ENCODE data around the genes ST6GAL2 and SLC5A7.

- PRO-cap = bidirectional peak, plus-strand start at chr2:105745414, minus-strand start at chr2:105745341; bidirectional peak, plus-strand start at chr2:105745699, minus-strand start at chr2:105745649
Observed at GRCh38 chr2:105745200-105745966, 671 bp downstream of the NCK2 start.

- PRO-cap = no peak
Observed at GRCh38 chr2:105776924-105777533, 32.3 kb downstream of the NCK2 start.

DNA sequence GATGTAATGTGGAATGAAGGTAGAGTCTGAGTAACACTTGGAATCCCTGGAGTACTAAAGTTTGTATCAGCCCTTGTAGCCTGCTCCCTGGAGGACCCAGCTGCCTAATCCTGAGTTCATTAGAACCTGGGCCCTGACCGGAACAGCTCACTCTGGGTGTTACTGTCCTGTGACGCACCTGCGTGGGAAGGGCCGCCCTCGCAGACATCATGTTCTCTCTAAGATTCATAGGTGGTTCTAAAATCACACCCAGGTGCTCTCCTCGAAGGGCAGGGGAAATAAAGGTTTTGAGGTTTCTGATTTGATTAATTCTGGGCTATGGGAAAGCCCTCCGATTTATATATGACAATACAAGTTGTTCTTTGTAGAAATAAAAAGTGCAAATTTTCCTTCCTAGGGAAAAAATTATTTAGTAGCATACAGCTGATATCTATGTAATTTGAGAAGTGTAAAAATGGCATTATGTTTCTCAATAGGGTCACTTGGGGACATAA, 62.4 kb downstream of the NCK2 start:
- PRO-cap = no peak

- PRO-cap = no peak
Observed at GRCh38 chr2:106094516-106095020, 29.1 kb downstream of the ECRG4 start.

GRCh38 chr2:106208278-106208843, 14.3 kb upstream of the UXS1 start:
- PRO-cap = no peak

DNA sequence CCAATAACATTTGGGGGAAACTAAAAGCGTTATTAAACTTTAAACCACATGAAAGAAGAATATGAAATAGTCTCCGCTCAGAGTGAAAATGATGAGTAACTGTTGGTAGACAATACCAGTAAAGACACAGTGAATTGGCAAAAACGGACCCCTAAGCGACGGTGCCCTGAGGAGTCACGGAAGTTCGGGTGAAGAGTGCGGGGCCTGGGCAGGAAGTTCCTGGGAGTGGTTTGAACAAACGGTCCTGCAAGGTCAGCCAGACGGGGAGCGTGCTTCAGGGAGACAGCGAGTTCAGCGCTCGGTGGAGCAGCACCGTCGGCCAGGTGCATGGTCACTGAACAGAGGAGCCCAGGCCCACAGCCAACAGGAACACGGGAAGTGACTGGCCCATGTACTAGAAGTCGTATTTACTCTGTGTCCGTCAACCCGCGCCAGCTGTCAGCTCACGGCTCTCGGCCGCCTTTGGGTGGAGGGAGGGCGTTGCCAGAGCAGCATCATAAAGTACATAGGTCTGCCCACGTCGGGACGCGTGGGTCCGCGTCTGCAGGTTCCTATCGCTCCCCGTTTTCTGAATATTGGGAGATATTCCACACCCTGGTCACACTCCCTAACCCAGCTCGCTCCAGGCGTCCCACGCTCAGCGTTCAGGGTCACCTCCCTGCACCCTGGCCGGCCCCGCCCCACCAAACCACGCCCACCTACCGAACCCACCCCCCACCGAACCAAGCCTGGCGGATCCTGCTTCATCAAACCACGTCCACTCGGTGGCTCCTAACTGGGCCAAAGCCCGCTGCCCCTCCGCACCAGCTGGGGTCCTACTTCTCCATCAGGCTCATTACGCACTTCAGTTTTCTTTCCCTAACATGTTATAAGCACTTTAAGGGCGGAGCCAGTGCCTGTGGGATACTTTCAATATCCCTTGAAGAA, 75.7 kb upstream of the UXS1 start:
- PRO-cap = bidirectional peak, plus-strand start at position 512 of the sequence, minus-strand start at position 380 of the sequence

GRCh38 chr2:106885766-106886298, at the start of gene ST6GAL2:
TSS of gene ST6GAL2 (minus strand) at chr2:106886167.
- PRO-cap = bidirectional peak, plus-strand start at chr2:106886154, minus-strand start at chr2:106886167

DNA sequence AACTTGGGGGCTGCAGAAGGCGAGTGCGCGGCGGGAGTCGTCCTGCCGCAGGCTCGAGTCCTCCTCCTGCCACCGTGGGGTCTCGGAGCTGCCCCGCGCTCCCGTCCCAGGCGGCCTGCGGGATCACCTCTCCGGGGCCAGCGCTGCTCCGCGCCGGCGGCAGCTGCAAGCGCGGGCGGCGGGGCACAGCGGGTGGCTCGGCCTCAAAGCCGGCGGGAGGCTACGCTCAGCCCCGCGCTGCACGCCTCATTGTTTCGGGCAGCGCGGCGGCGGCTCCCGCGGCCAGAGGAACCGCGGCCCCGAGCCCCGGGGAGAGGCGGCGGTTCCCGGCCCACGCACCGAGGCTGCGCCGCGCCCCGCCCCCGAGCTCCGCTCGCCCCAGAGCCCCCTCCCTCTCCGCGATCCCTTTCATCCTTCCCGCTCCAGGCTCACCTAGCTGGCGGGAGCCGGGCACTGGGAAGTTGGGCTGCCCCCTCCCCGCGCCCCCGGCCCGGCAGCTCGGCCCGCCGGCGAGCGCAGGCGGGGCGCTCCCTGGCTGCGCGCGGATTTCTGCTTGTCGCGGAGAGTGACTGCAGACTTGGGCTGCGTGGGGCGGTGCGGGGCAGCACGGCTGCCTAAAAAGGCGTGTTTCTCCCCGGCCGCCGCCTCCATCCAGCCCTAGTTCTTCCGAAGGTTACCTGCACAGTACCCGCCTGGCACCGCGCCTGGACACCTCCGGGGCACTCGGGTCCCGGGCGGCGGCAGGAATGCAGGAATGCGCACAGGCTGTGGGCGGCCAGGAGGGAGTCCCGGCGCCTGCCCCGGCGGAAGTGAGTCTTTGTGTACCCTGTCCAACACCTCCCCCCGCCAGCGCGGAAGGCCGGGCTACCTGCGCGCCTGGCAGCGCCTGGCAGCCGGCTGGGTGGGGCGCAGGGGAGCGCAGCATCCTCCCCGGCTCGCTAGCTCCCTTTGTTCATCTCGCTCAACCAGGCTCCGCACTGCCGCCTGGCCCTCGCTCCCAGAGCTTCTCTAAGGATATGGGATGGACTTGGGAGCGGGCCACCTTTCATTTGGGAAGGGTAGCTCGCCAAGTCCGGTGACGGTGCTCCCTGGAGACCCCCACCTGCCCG, 686 bp upstream of the ST6GAL2 start:
- PRO-cap = unidirectional peak, plus-strand start at position 249 of the sequence; bidirectional peak, plus-strand start at position 892 of the sequence, minus-strand start at position 811 of the sequence

- PRO-cap = no peak
Observed at GRCh38 chr2:107137919-107138118, 251.9 kb upstream of the ST6GAL2 start.

- PRO-cap = no peak
Observed at GRCh38 chr2:107385359-107385724, 441.4 kb upstream of the RGPD4 start.

DNA sequence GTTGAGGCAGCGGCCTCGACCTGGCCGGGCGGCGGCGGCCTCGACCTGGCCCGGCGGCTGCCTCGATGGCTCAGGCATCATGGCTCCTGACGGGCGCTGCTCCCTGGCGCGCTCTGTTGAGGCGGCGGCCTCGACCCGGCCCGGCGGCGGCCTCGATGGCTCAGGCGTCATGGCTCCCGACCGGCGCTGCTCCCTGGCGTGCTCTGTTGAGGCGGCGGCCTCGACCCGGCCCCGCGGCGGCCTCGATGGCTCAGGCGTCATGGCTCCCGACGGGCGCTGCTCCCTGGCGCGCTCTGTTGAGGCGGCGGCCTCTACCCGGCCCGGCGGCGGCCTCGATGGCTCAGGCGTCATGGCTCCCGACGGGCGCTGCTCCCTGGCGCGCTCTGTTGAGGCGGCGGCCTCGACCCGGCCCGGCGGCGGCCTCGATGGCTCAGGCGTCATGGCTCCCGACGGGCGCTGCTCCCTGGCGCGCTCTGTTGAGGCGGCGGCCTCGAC, 2.0 kb downstream of the RGPD4 start:
- PRO-cap = unidirectional peak, minus-strand start at position 190 of the sequence; unidirectional peak, minus-strand start at position 233 of the sequence

DNA sequence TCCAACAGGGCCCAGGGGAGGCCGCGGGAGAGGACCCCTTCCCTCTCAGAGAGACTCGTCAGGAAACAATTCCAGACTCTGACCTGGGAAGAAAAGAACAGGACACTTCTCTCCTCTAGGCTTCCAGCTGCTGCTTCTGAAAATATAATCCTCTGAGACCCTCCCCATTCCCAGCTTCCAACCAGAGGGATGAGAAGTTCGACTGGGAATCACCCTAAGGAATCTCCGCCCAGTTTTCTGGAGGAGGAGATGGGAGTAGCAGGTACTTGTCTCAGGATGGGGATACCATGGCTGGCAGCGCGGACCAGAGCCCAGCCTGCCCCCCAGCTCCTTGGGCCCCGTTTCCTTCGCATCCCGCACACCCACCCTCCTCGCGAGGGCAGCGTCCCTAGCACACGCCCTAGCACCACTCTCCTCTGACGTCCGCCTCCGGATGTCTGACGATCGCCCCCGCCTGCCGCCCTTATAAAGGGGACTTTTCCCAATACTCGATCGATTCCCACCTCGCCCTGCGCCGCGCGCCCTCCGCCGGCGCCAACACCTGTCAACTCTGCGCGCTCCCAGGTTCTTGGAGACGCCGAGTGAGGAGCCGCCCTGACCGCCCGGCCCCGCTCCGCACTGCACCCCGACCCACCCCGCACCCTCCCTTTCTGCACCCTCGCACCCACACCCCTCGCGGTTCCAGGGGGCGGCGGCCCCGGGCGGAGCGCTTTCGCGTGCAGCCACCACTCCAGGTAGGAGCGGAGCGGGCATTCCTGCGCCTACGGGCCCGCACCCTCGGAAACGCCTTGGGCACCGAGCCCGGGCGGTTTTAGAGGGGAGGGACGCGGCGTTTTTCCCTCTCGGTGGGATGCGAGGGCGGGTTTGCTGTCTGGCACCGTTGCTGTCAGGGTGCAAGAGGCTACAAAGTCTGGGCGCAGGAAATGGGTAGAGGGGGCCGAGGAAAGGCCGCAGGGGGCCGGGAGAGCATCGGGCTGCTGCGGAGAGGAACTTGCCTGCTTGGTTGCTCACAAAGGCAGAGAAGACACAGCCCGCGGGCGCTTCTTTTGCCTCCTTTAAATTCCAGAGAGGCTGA, at the start of gene SLC5A7:
TSS of gene SLC5A7 (plus strand) at position 495 of the 1,075 bp plus-strand sequence.
- PRO-cap = bidirectional peak, plus-strand start at position 495 of the sequence, minus-strand start at position 439 of the sequence; bidirectional peak, plus-strand start at position 676 of the sequence, minus-strand start at position 620 of the sequence

- PRO-cap = no peak
Observed at GRCh38 chr2:108215706-108216195, 24.0 kb upstream of the SULT1C3 start.

- PRO-cap = no peak
Observed at GRCh38 chr2:108475333-108476025, 26.5 kb downstream of the GCC2 start.

DNA sequence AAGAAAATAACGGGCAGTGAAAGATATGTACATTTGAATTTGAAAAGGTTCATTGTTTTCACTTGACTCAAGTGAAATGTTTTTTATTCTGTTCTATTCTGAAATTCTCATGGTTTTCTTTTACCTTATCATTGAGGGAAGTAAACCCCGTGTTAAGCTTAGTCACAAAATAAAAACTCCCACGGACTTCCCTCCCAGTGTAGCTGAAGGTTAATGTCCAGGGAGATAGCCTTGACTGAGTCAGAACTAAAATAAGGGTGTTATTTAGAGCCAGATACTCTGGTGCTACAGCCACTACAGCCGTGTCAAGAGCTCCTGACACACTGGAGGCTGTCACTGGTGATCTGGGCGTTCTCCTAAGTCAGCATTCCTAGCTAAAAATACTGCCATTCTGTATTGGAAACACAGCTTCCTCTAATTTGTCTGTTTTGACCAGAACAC, 82.0 kb upstream of the RANBP2 start:
- PRO-cap = bidirectional peak, plus-strand start at position 294 of the sequence, minus-strand start at position 236 of the sequence

DNA sequence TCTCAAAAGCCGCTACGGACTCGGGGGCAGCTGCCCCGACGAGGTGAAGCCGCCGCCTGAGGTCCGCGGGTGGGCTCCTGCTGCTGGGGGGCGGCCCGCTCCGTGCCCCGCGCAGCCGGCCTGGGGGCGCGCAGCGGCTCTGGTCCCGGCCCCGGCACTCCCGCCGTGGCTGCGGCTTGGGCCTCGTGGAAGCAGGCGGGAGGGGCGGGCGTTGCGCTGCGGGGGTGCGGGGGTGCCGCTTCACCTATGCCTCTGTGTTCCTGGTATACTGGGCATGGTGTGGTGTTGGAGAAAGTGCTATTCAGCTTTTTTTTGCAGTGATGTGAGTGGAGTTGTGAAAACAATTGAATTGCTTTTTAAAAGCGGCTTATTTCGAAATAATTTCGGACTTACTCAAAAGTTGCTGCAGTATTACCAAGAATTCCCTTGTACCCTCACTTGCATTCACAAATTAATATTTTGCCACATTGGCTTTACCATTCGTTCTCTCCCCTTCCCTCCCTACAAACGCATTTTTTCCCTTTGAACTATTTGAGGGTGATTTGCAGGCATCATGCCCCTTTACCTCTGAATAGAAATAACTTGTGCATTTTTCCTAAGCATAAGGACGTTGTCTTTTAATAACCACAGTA, 418 bp downstream of the CCDC138 start:
- PRO-cap = bidirectional peak, plus-strand start at position 168 of the sequence, minus-strand start at position 159 of the sequence

- PRO-cap = bidirectional peak, plus-strand start at chr2:108970654, minus-strand start at chr2:108970590
Observed at GRCh38 chr2:108970398-108970804, 18.6 kb downstream of the EDAR start.

DNA sequence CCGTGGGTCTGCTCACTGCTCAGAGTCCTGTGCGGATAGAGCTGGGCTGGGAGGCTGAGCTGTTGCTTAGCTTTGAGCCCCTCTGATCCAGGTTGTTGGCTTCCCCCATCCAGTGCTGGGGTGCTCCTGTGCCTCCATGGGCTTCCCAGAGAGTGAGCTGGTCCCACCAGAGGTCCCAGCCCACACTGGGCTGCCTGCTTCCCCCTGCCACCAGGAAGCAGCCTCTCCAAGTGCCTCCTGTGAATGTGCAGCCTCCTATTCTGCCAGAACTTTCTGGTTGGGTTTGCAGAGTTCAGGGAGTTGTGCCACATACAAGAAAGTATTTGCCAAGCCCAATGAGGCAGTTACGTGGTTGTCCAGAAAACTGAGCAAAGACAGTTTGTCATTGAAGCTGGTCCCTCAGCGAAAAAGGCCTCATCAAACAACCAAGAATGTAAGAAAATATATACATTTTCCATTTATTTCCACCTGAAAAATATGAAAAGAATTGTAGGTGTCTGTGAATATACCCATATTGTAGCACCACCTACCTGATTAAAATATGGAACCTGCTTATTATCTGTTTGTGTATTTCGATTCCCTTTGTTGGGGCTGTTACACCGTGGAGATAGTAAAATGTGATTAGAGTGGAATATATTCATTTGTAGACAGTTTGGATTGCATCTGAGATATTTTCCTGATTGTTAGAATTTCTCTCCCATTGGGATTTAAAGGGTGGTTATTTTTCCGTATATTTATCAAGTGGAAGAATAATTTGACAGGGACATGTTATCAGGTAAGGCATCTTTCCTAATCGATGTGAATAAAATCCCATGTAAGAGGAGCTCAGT, 55.7 kb downstream of the SH3RF3 start:
- PRO-cap = no peak

DNA sequence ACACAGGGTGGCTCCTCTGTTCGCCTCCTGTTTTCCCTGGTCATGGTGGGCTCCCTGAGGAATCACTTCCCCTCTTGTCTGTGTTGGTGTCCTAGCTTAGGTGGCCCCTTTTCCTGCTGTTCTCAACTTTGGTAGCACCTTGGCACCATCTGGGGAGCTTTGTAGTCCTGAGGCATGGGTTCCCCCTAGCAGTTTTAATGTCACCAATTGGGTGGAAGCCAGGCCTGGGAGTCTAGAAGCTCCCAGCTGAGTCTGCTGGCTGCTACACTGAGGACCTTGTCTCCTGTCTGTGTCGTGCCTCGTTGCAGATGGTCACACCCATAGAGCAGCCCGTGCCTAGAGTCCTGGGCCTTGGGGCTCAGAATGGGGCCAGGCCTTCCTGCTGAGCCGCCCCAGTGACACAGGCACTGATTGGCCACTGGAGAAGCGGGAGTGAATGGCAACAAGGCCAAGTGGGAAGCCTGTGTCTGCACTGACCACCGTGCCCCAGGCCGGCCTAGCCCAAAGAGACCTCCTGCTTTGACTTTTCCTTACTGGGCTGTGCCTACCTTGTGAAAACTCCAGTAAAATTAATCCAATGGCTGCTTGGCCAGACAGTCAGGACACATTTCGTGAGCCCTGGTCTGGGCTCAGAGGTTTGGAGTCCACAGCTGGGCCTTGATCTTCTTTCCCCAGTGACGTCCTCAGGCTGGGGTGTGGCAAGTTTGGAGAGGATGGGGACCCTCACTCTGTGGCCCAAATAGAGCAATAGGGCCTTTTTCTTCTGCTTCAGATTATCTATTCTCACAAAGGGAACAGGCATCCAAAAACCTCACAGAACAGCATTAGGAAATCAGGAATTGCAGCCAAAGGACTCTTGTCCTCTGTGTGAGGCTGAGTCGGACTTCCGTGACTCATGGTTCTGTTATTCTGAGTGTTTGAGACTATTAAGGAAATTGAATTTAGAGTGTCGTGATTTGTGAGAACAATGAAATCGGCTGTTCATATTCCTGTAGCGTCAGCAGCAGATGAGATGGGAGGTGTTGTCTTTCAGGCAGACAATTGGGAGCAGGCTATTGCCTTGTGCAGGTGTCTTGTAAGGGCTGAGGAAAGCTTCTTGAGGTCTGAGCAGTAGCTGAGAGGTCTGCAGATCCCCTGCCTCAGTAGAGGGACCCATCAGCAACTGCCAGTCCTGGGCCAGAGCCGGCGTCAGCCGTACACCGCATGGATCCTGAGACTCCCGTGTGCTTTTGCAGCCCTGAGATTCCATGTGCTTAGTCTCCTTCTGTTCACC, 113.5 kb downstream of the SH3RF3 start:
- PRO-cap = no peak

DNA sequence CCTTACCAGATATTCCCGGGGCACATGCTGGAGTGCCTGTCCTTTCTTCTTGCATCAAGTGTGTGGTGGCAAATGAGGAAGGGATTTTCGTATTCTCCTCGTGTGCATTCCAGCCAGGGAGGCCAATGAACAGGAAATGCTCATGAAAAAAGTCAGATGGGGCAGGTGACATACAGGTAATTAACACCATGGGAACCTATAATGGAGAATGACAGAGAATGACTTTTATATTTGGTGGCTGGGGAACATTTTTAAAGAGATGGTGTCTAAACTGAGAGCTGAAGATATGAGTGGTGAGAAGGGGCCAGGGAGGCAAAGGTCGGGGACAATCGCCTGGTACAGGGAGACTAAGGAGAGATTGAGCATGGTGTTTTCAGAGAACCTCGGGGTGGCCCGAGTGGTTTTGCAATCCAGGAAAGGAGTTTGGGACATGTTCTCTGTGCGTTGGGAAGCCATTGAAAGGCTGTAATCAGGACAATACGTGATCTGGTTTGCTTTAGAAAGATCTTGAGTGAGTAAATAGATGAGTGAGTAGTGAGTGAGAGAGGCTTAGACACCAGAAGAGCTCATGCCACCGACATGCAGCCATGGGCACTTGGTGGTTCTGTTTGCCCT, 114.5 kb downstream of the SH3RF3 start:
- PRO-cap = no peak